Rectum (tissue), 1 donor: Measurements from ENCODE around the genes PSG4, IRGC and APOC1.

DNA sequence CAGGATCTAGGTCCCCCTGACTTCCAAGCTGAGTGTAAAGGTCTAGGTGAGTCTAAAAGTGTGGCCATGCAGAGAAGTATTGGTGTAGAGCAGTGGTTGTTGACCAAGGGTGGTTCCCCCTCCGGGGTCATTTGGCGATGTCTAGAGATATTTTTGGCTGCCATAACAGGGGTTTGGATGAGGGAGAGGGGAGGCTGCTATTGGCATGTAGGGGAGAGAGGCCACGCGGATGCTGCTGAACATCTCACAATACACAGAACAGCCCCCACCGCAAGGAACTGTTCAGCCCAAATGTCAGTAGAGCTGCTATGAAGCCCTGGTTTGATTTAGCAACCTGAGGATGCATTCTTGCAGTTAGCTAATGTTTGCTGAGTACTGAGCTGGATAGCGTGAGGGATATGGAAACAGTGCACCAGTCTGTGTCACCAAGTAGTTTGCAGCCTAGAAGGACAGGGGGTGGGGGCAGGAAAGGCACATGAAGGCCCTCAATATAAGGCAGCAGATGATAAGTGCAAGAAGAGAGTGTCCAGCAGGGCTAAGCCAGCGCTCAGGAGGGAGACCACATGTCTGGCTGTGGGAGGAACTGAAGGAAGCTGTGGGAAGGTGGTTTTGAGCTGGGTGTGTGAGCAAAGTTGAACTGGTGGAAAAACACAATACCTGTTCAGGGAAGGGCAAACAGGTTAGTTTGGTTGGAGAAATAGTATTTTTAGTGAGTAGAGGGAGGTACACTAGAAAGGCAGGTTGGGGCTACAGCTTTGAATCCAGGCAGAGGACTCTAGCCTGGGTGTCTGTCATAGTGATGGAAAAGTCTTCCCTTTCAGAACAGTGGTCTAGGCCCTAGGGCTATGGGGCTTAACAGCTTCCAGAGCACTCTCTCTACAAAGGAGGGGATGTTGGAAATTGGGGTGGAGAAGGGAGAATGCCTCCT lies 1.7 kb downstream of the CXCL17 start:
- PRO-cap = no peak

GRCh38 chr19:43205450-43205856 lies at the start of gene PSG4:
TSS of gene PSG4 (minus strand) at chr19:43205638.
- PRO-cap = no peak

GRCh38 chr19:43360960-43361717 lies 7.7 kb downstream of the CD177 start:
- PRO-cap = no peak

DNA sequence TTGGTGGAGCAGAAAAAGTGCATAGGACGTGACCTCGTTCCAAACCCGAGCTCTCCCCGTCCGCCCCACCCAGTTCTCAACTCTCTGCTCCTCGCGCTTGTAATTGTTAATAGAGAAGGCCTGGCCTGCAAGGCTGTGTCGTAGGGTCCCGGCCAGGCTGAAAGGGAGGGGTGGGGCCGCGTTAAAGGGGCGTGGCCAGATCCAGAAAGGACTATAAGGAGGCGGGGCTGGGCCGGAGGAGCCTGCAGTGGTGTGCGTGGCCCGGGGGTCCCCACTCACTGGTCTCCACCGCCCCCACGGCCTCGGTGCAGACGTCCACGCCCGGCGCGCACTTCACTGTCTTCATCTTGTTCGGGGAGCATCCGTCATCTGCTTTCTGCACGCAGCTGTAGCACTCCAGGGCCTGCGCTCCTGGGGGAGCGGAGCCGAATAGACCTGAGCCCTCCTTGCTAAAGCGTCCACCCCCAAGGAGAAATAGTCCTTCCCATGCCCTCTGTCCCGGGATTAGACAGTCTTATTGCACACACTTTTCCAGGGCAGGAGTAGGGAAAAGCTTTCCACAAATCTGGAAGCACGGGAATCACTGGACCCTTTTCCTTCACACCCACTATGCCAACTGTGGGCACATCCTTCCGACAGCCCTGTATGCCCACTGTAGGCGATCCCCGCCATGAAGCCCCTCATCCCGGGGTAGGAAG lies 1.2 kb downstream of the LYPD3 start:
- PRO-cap = bidirectional peak, plus-strand start at position 247 of the sequence, minus-strand start at position 78 of the sequence

- PRO-cap = no peak
Observed at GRCh38 chr19:43546356-43547181, 13.6 kb downstream of the ZNF575 start.

DNA sequence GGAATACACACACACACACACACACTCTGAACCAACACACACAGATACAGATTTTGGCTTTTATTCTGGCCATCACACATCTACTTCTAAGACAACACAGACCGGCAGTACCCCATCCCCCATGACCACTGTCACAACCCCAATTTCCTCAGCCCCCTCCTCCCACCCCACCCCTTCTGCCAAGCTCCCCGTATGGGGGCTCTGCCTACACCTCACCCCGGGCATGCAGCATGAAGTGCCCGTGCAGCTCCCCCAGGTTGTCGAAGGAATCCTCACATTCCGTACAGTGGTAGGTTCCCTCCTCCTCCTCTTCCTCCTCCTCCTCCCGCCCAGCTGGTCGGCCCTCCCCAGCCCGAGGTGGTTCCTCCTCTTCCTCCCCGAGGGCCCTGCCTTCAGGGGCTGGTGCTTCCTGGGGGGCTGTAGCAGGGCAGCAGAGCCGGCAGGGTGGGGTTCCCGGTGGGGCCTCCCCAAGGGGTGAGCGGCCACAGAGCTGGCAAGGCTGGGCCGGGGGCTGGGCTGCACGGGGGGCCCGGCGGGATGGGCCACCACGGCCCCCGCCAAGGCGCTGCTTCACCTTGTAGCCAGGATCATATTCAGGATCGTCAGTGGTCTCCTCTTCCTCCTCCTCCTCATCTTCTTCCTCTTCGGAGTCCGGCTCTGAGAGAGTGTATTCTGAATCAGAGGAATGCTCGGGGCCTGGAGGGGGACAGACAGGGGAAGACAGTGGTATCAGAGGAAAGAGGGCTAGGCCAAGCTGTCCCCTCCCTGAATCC lies 4.3 kb upstream of the SRRM5 start:
- PRO-cap = no peak

DNA sequence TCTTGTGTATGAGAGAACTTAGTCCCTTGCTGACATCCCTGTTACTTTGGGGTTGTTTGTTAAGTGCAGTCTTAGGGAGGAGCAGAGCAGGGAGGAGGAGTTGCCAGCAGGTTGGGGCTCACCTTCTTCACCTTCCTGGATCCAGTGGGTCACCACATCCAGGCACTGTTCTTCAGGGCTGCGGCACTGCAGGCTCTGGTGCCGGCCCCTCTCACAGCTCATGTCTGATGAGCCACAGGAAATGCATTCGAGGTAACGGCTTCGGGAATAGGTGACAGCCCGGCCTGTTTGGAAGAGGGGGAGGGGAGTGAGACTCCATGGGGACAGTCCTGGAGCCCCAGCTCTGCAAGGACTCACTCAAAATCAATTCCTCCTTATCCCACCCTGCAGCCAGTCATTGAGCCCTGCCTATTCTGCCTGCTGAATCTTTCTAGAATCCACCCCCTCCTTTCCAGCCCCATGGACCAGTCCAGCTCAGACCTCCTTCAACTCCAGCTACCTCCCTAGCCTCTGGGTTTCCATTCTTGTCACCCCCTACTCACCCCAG lies 13.5 kb downstream of the PLAUR start:
- PRO-cap = no peak

DNA sequence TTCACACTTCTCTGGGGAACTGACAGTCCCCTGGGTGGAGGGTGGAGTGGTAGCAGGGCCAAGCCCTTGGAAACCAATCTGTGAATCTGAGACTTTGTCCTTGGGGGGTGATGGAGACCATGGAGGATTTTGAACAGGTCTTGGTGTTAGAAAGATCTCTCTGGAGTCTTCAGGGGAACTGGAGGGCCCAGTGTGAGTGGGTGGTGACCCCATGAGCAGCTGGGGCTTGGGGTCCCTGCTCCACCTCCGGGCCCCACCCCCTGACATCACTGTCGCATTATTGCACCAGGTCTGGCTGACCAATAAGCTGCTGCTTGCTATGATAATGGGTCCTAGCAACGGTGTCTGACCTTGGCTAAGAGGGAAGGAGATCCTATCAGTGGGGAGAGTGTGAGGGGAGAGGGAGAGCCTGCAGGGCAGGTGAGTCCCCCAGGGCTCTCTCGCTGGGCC lies at the start of gene IRGC:
IRGC (plus strand) TSS at position 354 of the 450 bp plus-strand sequence.
- PRO-cap = no peak

DNA sequence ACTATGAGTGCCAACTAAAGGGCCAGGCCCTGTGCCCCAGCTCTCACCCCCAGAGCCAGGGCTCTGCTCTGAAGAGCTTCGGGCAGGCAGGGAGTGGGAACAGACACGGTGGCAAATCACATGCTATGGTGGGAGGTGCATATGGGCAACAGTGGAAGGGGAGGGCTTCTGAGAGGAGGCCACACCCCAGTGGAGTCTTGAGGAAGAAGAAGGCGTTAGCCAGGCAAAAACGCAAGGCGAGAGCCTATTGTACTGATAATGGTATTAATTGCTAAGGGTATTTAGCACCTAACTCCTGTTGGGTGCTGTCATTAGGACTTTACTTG lies 15.8 kb downstream of the SMG9 start:
- PRO-cap = bidirectional peak, plus-strand start at position 194 of the sequence, minus-strand start at position 118 of the sequence

GRCh38 chr19:43751524-43751880 lies 3.3 kb downstream of the SMG9 start:
- PRO-cap = unidirectional peak, plus-strand start at chr19:43751717

GRCh38 chr19:43866492-43867054 lies 17.2 kb downstream of the ZNF404 start:
- PRO-cap = no peak

DNA sequence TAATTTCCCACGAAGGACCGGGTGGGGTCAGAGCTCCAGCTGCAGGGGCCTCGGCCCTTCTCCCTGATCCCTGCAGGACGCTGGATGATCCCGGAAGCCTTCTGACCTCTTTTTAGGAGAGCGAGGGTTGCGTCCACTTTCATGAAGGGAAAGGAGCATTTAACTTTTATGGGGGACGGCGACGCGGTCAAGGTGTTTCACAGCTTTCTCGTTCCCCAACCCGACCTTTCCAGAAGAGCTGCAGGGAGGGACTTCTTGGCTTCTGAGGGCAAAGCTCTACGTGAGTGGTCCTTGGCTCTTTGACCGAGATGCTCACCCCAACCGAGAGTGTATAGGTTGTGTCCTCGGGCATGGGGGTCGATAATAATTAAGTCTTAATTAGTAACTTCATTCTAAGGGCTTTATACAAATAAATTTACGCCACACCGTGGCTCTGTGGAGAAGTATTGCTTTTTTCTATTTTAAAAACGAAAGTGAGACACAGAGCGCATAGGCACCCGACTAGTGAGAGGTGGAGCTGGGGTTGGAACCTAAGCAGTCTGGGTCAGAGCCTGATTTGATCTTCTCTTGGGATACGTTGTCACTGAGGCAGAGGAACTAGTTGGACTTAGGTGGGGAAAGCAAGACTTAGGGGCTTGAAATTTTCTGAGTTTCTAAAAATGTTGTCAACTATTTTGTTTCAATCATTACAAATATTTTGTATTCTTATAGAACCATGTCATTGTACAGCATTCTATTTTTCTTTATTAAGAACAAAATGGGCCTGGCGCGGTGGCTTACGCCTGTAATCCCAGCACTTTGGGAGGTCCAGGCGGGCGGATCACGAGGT lies 932 bp downstream of the ZNF224 start:
- PRO-cap = bidirectional peak, plus-strand start at position 172 of the sequence, minus-strand start at position 72 of the sequence

GRCh38 chr19:44596723-44597260 lies 16.6 kb upstream of the IGSF23 start:
- PRO-cap = bidirectional peak, plus-strand start at chr19:44597048, minus-strand start at chr19:44596916

- PRO-cap = unidirectional peak, plus-strand start at chr19:44636905
Observed at GRCh38 chr19:44636603-44637105, 7.1 kb upstream of the PVR start.

DNA sequence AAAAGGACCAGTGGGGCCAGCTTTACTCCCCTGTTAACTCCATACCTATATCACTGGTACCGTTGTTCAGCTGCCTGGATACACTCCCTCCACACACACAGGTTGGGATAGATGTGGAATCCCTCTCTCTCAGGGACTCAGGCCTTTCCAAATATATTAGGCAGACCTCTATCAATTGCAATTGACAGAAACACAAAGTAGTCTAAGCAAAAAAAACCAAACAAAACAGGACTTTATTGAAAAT lies 13.3 kb upstream of the CEACAM19 start:
- PRO-cap = no peak

- PRO-cap = bidirectional peak, plus-strand start at chr19:44692293, minus-strand start at chr19:44692208
Observed at GRCh38 chr19:44691950-44692706, 6.8 kb upstream of the CEACAM16 start.

GRCh38 chr19:44753106-44753803 lies 4.7 kb downstream of the BCL3 start:
- PRO-cap = bidirectional peak, plus-strand start at chr19:44753580, minus-strand start at chr19:44753390

DNA sequence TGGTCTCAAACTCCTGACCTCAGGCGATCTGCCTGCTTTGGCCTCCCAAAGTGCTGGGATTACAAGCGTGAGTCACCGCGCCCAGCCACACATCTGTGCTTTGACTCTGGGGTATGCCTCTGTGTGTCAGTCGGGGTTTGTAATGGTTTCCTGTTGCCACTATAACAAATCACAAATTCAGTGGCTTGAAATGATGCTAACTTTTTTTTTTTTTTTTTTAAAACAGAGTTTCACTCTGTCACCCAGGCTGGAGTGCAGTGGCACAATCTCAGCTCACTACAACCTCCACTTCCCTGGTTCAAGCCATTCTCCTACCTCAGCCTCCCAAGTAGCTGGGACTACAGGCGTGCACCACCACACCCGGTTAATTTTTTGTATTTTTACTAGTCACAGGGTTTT lies 12.5 kb downstream of the BCL3 start:
- PRO-cap = no peak

DNA sequence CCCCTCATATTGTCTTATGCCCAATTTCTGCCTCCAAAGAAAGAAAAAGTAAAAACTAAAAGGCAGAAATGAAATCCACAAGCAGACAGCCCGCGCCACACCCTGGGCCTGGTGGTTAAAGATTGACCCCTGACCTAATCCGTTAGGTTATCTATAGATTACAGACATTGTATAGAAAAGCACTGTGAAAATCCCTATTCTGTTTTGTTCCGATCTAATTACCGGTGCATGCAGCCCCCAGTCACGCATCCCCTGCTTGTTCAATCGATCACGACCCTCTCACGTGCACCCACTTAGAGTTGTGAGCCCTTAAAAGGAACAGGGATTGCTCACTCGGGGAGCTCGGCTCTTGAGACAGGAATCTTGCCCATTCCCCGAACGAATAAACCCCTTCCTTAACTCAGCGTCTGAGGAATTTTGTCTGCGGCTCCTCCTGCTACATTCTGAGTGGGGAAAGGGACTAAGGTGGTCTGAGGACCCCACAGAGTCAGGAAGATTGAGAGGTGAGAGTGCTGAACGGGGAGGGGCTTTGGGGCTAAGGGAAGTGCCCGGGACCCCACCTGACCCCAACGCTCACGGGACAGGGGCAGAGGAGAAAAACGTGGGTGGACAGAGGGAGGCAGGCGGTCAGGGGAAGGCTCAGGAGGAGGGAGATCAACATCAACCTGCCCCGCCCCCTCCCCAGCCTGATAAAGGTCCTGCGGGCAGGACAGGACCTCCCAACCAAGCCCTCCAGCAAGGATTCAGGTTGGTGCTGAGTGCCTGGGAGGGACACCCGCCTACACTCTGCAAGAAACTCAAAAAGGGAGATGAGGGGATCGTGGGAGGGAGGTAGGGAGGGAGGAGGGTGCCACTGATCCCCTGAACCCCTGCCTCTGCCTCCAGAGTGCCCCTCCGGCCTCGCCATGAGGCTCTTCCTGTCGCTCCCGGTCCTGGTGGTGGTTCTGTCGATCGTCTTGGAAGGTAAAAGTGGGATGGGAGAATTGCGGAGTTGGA lies at the start of gene APOC1:
APOC1 (plus strand) TSS at position 622 of the 996 bp plus-strand sequence.
- PRO-cap = unidirectional peak, plus-strand start at position 622 of the sequence

DNA sequence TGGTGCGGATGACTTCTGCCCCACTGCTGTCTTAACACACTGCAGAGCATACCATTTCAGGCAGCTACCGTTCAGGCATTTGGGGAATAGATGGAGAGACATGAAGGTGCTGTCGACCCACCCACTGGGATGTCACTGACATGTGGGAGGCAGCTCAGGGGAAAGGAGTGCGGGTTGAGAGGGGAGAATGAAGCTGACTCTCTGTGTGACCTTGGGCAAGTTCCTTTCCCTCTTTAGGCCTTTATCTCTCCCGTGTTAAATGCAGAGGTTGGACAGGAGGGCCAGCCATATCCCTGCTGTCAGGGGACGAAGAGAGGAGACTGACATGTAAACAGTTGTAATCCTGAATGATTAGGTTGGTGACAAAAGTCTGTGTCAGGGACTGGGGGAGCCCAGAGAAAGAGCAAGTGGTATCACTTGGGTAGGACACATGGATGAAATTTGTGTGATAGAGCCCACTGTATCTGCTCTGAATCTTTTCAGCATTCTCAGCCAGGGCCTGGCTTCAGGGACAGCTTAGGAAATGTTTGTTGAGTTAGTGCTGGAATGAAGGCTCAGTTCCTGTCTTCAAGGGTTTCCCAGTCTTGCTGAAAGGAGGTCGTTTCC lies 1.0 kb downstream of the CLPTM1 start:
- PRO-cap = no peak